H4 (cell line): ENCODE measurements around the genes LETMD1, ATG101, KRT86 and KRT75.

GRCh38 chr12:51047579-51048481, at the start of gene LETMD1:
TSS of gene LETMD1 (plus strand) at chr12:51048327.
- RAMPAGE, long total RNA, result no peak

GRCh38 chr12:51195814-51196279, 22.0 kb downstream of the POU6F1 start:
- RAMPAGE, long total RNA, result no peak

- RAMPAGE, long total RNA, result no peak
These were observed 1.5 kb upstream of the POU6F1 start for GRCh38 chr12:51219335-51219698.

DNA sequence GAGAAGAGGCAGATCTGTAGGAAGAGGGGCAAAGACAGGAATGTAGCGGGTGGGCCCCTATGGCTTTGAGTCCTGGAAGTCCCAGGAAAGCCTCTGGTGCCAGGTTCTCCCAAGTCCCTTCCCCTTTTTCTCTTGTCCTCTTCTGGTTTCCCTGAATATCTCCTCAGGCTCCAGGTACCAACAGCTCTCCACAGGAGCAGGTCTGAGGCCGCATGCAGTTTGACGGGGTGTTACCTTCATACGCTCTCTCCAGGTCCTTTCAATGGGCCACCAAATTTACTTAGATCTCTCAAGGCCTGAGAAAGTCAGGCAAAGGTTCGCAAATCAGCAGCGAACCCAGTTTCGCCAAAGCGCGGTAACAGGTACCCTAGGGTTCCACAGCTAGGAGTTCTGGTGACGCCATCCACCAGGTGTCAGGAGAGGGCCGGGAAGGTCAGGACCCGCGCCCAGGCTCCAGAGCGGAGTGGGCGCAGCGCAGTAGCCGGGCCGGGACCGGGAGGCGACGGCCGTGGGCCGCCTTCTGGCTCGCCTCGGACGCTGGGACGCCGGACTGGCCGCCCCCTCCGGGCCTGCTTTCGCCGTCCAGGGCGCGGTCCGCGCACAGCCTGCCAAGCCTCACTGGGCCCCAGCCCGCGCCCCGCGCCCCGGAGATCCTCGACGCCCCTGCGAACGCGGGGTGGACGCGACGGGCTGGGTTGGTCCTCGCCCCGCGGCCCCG, 753 bp downstream of the SMAGP start:
- RAMPAGE, long total RNA, result no peak

DNA sequence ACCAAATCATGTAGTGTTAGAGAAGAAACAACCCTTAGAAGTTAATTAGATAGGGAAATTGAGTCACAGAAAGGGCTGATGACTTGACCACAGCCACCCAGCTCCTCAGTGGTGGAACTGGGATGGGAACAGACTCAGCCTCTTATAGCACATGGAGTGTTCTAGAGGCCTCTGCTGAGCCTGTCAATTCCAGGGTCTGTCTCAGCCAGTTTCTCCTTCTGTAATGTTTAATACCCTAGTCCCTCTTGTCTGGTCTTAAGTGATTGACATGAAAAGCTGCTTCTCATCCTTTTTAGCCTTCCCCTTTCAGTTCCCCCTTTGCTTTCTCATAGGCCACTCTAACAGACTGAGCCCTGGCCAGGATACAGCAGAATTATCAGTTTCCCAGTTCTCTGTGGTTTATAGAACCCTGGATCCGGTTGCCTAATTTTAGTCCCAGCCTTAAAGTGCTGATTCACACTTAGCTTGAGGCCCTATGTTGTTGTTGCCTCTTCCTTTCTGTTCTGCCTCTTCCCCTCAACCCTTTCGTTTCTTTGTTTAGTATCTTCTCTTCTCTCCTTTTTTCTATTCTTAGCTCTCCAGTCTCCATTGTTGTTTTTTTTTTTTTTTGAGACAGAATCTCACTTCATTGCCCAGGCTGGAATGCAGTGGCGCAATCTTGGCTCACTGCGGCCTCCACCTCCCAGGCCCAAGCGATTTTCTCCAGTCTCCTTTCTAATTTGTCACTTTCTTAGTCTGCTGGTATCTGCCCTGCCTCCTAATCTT, 2.8 kb upstream of the BIN2 start:
- RAMPAGE, long total RNA, result no peak

- RAMPAGE, long total RNA, result no peak
These were observed 15.1 kb upstream of the GALNT6 start for GRCh38 chr12:51406315-51406649.

- RAMPAGE, long total RNA, result no peak
These were observed 7.9 kb downstream of the TMDD1 start for GRCh38 chr12:51806751-51807298.

DNA sequence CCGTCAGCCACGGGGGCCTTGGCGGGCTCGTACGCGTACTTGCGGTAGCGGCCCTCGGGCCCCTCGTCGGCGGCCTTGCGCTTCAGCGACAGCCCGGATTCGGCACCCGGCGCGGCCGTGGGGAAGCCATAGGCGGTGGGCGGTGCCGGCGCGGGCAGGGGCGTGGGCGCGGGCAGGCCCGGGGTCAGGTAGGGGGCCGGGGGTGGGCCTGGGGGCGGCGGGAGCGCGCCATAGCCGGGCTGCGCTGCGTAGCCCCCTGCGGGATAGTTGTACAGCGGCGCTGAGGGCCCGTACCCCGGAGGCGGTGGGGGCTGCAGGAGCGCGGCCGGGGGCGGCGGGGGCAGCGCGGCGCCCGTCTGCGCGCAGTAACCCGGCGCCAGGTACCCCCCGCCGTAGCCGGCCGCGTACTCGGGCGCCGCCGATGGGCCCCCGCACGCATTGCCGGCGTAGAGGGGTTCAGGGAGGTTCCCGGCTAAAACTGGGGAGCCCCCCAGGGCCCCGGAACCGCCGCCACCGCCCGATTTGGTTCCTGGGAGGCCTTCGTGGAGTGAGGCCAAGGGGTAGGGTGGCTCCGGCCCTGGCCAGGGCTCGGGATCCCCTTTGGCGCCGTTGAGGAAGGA, 6.9 kb upstream of the TMDD1 start:
- RAMPAGE, long total RNA, result no peak

- RAMPAGE, long total RNA, result no peak
These were observed 8.4 kb upstream of the ACVRL1 start for GRCh38 chr12:51898675-51899454.

- RAMPAGE, long total RNA, result no peak
These were observed 4.6 kb downstream of the ACVRL1 start for GRCh38 chr12:51911444-51912685.

GRCh38 chr12:52037624-52037966, 13.6 kb upstream of the NR4A1 start:
- RAMPAGE, long total RNA, result no peak

DNA sequence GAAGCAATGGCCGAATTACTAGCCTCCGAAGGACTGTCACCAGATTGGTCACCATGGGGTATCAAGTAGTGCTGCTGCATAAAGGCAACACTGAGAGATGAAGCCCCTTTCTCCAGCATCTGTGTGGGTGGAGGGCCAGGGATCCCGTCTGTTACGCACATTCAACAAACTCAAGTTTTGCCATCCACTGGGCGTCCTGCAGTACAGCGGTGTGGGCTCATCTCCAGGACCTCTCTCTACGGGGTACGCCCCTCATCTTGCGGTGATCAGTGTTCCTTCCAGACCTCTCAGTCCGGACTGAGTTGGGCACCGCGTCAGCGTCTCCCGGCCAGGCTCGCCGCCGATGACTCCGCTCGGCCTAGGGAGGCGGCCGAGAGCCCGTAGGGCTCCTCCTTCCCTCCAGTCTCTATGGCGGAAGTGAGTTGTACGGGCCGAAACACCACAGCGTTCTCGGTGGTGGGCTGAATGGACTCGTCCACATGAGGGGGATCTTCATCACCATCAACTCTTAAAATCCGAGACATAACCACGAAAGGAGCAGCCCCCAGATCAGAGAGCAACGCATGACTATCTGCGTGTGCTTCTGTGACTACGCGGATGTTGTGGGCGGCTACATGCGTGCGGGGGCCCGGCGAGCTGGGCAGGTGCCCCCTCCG, 378 bp upstream of the ATG101 start:
- RAMPAGE, long total RNA, result no peak

DNA sequence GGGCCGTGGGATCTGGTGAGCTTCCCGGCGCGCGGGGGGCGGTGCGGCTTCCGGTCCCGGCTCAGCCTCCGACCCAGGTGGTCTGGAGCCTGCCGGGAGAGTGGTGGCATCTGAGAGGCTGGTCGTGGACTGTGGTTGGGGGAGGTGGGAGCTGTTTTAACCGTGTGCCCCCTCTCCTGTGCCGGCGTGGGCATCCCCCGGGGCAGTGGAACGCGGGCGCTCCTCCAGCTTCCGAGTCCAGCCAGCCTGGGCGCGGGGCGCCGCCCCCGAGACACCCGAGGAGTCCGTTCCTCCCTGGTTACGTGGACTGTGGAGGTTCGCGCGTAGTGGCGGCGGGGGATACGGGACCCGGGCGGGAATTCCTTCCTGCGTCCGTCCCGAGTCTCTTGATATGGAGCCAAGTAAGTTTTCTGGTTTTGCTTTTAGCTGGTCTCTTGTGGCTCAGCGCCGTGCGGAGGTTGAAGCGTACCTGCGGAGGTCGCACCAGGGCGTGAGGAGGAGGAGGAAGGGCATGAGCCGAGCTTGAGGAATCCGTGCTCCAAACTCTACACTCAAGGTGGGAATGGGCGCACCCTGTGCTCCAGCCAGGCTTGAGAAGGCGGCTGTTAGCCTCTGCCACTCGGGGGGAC, at the start of gene ATG101:
TSS of gene ATG101 (plus strand) at position 51 of the 629 bp plus-strand sequence.
- RAMPAGE, long total RNA, result start-site peak on the plus strand centred at position 72 of the sequence, 11 bp wide, 31 reads

- RAMPAGE, long total RNA, result no peak
These were observed 36.2 kb downstream of the SMIM41 start for GRCh38 chr12:52115748-52115978.

DNA sequence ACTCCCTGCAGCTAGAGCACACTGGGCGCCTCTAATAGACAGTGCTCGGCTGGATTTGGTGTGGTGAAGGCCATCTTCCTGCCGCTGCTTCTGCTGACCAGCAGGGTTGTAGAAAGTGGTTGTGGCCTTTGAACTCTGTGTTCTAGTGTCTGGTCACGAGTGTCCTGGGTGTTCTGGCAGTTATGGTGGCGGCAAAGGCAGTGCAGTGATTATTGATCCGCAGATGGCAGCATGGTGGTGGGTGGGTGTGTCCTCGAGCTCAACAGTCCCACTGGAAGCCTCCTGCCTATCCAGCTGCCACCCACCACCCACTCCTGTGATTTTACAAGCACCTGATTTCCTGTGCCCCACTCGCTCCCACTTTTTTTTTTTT, 43.4 kb downstream of the SMIM41 start:
- RAMPAGE, long total RNA, result no peak

GRCh38 chr12:52197607-52198435, 6.0 kb upstream of the KRT80 start:
- RAMPAGE, long total RNA, result no peak

- RAMPAGE, long total RNA, result no peak
These were observed 10.5 kb upstream of the KRT80 start for GRCh38 chr12:52202088-52202972.

- RAMPAGE, long total RNA, result no peak
These were observed at the start of gene KRT86 for GRCh38 chr12:52274255-52274909. TSS of gene KRT86 (plus strand) at chr12:52274645.

DNA sequence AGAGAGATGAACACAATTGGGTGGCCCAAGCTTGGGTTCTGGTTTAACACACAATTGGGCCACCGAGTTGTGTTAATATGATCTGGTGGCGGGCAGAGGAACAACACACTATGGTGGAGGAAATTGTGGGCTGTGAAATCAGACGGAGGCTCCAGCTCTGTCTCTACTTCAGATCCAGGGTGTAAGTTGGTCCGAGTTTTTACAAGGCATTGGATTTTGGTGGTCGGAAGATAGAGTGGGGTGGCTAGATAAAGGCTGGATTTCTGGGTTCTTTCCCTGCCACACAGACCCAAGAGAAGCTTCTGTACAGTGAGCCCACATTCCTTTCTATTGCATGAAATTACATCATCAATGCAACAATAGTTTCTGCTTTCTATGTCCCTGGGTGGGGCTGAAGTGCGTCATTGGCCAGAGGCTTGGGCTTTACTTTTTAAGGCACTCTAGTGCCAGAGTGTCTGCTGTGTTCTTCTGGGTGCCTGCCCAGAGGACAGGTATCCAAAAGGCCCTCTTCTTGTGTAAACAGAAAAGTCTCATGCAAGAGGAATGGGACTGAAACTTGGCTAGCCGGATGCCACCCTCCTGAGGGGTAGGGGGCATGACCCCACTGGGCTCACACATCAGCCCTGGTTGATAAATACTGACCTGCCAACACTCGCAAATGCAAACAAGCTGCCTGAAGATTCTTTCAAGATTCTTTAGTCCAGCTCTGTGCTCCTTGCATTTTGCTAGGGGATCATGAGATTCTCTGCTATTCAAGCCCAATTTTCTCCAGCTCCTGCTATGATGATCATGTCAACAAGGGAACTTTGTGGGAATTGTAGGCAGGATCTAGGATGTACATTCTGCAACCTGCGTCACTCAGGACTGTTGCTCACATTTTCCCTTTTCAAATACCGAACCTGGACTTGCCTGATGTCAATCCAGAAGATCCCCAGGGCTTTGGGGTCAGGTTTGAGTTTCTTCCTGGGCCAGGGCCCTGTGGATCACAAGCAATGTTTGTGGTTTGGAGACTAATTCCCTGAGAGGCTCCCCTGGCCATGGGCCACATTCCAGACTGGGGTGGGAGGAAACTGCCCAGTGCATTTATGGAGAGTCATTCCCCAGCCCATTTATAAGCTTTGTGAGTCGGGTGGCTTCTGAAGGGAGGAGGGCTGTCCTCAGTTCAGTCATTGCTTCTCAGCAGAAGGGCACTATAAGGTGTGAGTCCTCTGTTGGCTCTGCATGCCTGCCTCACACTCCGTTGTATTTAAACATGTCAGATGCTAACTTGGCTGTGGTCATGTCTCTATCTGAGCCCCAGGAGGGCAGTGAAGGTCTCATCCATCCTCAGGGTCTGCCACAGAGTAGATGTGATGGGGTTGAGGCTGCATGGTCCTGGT, 6.1 kb downstream of the KRT86 start:
- RAMPAGE, long total RNA, result no peak

DNA sequence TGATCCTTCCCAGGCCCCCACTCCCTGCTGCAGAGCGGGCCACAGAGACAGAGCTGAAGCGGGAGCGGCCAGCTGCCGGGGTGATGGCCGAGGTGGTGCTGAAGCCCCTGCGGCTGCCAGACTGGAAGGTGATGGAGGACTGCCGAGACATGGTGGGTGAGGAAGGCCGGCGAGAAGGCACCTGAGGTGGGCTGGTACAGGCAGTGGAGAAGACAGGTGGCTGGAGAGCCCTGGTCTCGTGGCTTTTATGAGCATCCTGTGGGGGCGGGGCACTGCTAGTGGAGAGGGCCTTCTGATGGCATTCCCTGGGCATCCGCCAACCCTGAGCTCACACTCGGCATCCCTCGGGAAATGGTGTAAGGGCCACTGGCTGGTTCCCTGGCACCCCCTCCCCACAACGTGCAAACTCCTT, at the start of gene KRT75:
TSS of gene KRT75 (minus strand) at position 218 of the 412 bp plus-strand sequence.
- RAMPAGE, long total RNA, result no peak